AG08470 (cell line): ENCODE measurements around the gene WNT5A.

DNA sequence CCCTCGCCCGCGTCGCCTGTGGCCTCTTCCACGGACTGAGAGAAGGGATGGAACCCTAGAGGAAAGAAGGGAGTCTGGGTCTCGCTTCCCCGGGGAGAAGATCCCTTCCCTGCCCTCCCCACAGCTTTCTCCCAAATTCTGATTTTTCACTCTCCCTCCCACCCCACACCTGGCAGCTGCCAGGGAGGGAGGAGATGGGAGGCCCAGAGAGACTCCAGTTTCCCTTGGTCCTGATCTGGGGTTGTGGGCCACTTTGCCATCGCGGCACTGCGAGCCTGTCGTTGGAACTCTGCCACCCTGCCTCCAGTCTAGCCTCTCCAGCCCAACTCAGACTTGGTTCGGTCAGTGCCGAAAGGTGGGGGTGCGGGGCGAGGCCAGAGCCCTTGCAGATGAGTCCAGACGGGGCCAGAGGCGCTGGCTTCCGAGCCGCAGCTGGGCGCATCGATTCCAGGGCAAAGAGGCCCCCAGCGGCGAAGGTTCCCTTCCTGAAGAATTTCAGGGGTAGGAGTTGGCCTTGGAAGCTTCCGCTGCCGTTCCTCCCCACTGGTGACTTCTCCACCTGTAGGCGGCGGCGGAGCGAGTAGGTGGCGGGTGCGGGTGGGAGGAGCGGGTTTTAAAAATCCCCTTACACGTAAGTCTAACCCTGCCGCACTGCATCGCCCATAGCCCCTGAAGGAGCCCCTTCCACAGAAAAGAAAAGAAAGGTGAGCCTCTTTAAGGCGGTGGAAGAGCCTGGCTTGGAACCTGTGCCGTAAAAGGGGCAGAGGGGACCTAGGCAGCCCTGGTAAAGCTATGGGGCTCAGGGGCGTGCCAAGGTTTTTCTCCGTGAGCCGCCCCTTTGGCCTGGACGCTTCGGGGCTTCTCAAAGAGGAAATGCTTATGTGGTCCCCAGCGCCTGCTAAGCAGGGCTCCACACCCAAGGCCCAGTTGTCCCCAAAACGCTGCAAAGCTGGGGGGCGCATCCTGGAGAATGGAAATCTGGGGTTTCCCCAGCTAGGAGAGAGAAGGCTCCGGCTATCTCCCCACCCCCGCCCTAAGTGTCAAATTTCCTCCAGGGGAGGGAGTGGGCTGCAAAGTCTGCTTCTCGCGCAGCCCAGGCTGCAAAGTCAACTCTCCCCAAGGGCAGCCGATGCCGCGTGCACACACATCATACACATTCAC lies 5.0 kb downstream of the WNT5A start:
- RRBS = no CpG with 5 or more reads among the region's 52 CpGs

DNA sequence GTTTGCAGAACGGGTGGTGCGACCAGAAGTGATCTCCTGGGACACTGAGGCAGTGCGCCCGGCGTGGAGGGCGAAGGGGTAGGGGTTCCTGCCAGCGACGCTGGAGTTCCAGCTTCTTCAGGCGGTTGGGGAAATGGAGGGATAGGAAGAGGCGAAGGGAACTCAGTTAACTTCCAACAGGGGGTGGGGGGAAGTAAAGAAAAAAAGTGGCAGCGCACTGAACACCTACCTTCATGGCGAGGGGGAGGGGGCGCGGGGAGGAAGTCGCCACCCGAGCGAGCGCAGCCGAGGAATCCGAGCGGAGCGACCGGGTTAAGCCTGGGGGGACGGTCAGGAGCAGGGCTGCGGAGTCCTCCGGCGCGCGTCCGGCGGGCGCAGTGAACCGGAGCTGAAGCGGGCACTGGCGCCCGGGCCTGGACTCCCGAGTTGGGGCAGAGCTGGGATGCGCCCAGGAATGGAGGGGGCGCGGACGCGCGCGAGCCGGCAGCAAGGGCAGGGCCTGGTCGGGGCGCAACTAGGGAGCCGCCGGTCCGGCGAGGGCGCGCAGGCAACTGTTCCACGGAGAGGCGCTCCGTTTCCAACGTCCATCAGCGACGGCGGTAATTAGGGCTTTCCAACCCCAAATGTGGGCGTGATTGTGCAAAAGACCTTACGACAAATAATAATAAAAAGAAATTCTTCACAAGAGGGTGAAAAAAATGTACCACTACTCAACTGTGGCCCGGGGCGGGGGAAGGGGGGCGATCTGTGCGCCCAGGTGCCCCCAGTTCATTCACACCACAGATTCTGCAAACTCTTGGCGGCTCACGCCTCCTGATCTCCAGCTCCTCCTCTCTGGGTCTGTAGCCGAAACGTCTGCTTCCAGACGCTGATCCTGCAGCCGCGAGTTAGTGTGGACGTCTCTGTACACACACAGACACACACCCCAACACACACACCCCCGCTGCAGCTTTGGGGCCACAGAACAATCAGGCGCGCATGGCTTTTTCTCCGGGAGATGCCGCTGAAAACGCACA lies at the start of gene WNT5A:
WNT5A (minus strand) TSS at position 556 of the 1,016 bp plus-strand sequence.
- RRBS = 1% methylated on average over 20 of the region's 80 CpGs

- RRBS = no CpG with 5 or more reads among the region's 21 CpGs
Observed at GRCh38 chr3:55489632-55490119, 2.6 kb upstream of the WNT5A start.

DNA sequence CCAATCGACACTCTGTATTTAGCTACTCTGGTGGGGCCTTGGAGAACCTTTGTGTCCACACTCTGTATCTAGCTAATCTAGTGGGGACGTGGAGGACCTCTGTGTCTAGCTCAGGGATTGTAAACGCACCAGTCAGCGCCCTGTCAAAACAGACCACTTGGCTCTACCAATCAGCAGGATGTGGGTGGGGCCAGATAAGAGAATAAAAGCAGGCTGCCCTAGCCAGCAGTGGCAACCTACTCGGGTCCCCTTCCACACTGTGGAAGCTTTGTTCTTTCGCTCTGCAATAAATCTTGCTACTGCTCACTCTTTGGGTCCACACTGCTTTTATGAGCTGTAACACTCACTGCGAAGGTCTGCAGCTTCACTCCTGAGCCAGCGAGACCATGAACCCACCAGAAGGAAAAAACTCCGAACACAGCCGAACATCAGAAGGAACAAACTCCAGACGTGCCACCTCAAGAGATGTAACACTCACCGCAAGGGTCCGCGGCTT lies 9.5 kb upstream of the TASOR start:
- RRBS = no CpG with 5 or more reads among the region's 14 CpGs

DNA sequence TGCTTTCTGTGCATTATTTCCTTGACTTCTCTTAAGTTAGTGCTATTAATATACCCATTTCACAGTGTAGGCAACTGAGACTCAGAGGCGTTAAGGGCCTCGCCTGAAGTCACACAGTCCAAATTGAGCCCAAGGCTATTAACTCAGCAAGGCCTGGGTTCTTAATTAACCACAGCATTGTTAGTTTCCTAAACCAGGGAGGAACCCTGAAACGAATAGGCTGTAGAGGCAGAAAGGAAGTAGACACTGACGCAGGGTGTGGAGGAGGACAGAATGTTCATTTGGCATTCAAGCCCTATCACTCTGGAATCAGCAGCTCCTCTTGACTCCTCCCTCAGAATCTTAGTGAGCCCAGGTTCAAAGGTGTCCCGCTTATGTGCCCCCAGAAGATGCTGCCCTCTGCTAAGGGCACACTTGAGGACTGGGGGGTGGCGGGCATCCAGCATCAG lies 13.9 kb downstream of the ARHGEF3 start:
- RRBS = no CpG with 5 or more reads among the region's 6 CpGs

GRCh38 chr3:56825540-56826138 lies 23.9 kb upstream of the ARHGEF3 start:
- RRBS = no CpG with 5 or more reads among the region's 4 CpGs

DNA sequence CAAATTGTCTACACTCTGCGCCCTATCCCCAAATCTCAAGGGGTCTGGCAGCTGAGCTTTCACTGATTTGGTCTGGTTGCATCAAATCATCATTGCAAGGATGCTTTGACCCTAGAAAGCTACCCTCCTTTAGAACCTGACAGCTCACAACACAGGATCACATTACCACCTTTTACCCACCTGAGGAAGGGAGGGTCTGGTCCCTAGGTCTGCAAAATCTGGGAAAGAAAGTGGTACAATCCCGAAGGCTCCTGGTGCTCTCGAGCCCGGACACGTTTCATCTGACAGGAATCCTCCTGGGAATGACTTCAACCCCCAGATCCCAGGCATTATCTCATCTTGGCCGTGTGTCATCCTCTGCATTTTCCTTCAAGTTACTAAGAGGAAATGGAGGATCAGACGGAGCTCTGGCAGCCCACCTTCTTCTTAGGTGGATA lies 37.9 kb upstream of the ARHGEF3 start:
- RRBS = no CpG with 5 or more reads among the region's 7 CpGs

- RRBS = no CpG with 5 or more reads among the region's 5 CpGs
Observed at GRCh38 chr3:56917427-56918015, 115.8 kb upstream of the ARHGEF3 start.

GRCh38 chr3:56980785-56981208 lies 79.7 kb upstream of the SPATA12 start:
- RRBS = no CpG with 5 or more reads among the region's 4 CpGs

GRCh38 chr3:57061886-57062698 lies 1.6 kb downstream of the SPATA12 start:
- RRBS = no CpG with 5 or more reads among the region's 12 CpGs

DNA sequence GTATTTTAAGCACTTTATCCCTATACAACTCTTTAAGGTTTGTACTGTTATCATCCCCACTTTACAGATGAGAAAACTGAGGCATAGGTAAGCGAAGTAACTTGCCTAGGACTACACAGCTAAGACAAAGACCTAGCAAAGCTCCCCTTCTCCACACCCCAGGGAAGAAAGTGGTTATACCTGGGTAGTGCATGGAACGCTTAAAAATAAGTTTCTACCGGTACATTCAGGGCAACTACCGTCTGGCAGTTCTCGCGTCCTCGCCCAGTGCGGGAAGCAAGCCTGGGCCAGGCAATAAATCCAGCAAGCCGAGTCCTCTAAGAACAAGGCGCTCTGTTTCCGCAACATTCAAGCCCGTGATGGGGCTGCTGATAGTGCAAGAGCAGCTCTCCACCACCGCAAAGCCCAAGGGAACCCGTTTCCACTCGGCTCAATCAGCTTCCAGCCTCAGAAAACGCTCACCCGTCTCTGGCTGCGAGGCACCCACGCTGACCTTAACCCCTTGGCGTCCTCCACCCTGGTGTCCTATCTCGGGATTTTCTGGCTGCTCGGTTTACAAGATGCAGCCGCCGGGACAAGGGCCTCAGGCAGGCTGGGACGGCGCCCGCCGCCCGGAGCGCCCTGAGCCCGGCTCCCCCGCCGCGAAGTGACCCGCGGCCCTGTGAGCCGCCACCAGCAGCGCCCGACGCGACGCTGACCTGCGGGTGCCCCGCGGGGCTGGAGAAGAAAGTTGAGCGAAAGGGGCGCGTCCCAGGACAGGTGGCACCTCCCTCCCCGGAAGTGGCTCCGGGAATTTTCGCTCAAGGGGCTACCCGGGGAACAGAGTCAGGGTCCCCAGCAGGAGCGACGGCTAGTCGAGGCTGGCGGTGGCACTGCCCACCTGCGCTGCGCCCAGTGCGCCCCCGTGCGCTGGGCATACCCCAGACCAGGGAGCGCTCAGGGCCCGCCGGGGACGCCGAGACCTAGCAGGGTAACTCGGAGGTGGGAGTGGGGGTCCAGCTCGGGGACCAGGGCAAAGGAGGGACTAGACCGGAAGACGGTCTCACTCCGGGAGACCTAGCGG lies 18.0 kb downstream of the SPATA12 start:
- RRBS = 3% methylated on average over 13 of the region's 72 CpGs

DNA sequence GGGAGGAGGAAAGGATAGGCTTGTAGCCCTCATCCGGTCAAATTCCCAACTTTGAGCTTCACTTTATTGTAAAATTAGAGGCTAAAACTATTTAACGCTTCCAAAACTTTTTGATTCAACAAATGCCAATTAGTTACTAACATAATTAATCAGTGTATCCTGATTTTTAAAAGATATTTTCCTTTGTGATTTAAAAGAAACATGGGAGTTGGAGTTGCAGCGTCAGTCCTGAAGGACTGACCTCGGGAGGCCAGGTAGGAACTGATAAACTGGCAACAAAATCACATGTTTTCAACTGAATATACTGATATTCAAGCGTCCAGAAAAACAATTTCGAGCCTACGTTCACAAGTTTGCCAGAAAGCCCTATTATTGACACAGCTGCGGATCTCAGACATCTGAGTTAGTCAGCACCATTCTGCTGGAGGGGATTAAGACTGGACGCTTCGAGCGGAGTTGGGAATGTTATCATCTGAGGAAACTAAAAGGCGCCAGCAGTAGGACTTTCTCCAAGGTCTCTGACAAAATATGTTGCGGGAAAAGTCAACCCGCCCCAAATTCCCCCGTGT lies 551 bp upstream of the APPL1 start:
- RRBS = no CpG with 5 or more reads among the region's 15 CpGs

DNA sequence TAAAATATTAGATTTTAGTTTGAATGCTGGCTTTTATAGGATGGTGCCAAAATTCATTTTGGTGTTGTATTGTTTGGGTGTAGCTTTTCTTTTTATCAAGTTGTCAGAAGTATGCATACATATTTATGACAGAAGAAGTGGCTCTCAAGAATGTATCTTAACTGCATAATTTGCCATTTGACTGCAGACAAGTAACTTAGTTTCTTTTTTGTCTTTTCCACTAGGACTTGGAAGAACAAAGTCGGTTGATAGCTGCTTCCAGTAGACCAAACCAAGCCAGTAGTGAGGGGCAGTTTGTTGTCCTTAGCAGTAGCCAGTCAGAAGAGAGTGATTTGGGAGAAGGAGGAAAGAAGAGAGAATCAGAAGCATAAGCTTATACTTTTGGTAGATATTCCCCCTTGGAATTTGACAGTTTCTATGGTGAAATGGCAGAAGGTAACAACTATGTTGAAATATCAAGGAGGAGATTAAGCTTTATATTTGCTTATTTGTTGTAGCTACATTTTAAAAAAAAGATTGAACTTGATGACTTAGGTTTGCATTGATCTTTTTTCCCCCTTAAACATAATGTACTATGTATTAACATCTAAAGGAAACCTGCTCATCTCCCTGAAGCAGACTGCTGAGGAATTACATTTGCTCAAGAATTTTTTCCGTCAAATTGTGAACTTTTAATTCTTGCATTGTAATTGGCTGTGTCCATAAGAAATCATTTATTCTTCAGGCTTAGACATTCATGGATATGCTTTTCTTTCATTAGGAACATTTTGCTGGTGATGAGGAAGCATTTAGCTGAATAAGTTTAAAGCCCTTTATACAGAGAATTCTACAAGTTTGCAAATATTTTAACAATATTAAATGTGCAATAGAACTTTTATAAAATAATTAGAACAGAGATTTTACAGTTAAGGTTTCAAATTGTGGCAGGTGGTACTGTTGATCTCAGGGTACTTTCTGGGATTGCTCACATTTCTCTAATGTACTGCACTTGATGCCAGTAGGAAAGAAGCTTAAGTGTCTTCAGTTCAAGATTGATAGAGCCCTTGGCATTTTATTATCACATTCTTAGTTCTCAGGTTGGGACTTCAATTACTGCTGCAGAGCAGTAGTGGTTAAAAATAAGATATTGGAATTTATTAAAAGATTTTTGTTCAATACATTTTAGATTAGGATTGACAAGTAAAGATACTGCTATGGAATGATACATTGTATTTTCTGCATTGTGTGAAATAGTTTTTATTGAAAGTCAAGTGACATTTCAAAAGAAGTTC lies 22.7 kb downstream of the ASB14 start:
- RRBS = no CpG with 5 or more reads among the region's 2 CpGs

GRCh38 chr3:57448451-57448793 lies 95.7 kb downstream of the DNAH12 start:
- RRBS = no CpG with 5 or more reads among the region's 8 CpGs

- RRBS = 1% methylated on average over 14 of the region's 49 CpGs
Observed at GRCh38 chr3:57597505-57598395, 606 bp upstream of the ARF4 start.

- RRBS = no CpG with 5 or more reads among the region's 19 CpGs
Observed at GRCh38 chr3:57747383-57747633, 8.8 kb upstream of the SLMAP start.

- RRBS = no CpG with 5 or more reads among the region's 7 CpGs
Observed at GRCh38 chr3:57935386-57935873, 72.8 kb upstream of the FLNB start.

DNA sequence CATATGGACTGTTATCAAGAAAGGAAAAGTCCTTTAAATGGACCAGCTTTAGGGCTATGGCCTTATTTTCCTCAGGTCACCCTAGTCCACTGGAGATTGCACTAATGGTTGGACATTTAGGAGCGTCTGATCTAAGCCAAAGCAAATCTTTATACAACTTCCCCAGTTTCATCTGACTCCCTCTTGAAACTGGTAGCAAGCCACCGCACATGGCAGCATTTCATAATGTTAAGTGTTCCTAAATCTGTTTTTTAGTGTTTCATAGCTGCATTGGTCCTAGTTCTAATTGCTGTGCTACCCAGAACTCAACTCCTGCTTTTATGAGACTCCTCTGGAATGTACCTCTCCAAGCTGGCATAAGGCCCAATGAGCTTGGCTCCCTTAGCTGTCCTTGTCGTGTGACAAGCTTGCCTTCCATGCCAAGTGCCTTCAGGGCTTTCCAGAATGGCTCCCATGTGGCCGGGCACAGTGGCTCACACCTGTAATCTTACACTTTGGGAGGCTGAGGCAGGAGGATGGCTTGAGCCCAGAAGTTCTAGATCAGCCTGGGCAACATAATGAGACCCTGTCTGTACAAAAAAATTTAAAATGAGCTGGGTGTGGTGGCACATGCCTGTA lies 65.3 kb upstream of the FLNB start:
- RRBS = no CpG with 5 or more reads among the region's 4 CpGs

GRCh38 chr3:57956518-57956870 lies 51.7 kb upstream of the FLNB start:
- RRBS = no CpG with 5 or more reads among the region's 3 CpGs